Foreskin keratinocyte (primary cell): ENCODE data around the gene LARP4B.

- RAMPAGE, total RNA, result no peak
These were observed 1.8 kb upstream of the ZMYND11 start for GRCh38 chr10:133378-133916.

DNA sequence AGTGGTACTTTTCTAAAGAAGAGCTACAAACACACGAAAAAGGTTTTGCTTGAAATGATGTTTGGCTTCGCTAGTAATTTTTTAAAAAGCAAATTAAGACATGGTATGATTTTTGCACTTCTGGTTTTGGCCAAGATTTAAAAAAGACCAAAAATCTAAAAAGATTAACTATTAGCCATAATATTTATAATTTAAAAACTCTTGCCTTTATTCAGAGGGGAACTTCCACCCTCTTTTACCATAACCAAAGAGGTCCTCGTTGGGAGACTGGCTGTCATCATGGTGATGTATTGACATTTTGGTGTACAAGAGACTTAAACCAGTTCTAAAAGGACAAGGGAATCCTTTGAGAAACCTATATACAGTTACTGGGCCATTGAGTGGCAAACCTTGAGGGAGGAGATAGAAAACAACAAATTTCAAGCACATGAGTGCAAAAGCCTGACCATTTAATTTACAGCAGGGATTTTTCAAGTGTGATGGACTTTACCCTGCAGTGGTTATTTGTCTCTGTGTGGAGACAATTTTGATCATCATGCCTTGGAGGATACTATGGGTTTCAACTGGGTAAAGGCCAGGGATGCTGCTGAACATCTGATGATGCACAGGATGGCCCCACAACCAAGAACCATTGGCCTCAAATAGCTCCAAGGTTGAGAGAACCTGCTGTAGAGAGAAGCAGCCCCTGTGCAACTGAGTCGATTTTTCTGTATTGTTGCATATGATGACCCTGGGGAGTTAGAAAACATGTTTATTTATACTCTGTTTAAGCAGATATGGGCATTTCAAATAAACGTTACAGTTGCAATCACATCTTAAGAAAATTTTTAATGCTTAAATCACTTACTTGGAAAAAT, 20.5 kb downstream of the ZMYND11 start:
- RAMPAGE, total RNA, result no peak

GRCh38 chr10:490794-491542, 198.5 kb downstream of the DIP2C start:
- RAMPAGE, total RNA, result no peak

- RAMPAGE, total RNA, result no peak
These were observed 67.2 kb downstream of the DIP2C start for GRCh38 chr10:622243-622700.

GRCh38 chr10:651763-652259, 37.7 kb downstream of the DIP2C start:
- RAMPAGE, total RNA, result no peak

- RAMPAGE, total RNA, result no peak
These were observed 86.0 kb upstream of the DIP2C start for GRCh38 chr10:775357-775909.

GRCh38 chr10:784317-785308, 95.1 kb upstream of the DIP2C start:
- RAMPAGE, total RNA, result no peak

DNA sequence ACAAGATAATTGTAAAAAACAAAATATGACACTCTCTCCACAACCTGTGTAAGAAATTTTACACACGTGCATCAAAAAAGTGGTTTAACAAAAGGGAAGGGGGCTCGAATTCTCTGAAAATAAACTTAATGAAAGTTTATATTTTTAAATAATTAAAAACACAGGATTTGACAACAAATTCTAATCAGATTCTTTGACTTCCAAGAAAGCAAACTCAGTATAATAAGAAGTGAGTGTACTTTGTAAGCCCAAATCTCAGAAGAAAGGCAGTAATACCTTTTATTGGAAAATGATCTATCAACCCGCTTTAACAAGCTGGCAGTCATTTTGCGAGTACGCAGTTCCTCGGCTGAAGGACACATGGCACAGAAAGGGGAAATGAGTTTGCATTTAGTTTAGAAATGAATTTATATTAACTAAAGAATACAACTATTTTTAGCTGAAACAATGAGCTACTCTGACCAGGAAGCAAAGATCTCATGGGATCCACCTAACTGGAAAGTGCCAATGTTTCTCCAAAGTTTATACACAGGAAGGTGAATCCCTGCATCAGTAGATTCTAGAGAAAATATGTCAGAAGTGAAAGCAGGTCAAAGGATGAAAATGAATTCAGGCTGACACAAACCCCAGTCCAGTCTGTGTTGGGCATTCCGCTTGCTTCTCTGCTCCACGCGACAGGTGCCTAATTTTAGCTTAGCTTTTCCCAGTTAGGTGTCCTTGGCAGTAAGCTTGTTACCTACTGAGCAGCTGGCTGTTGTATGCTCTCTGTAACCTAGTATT, 113.0 kb downstream of the LARP4B start:
- RAMPAGE, total RNA, result no peak

DNA sequence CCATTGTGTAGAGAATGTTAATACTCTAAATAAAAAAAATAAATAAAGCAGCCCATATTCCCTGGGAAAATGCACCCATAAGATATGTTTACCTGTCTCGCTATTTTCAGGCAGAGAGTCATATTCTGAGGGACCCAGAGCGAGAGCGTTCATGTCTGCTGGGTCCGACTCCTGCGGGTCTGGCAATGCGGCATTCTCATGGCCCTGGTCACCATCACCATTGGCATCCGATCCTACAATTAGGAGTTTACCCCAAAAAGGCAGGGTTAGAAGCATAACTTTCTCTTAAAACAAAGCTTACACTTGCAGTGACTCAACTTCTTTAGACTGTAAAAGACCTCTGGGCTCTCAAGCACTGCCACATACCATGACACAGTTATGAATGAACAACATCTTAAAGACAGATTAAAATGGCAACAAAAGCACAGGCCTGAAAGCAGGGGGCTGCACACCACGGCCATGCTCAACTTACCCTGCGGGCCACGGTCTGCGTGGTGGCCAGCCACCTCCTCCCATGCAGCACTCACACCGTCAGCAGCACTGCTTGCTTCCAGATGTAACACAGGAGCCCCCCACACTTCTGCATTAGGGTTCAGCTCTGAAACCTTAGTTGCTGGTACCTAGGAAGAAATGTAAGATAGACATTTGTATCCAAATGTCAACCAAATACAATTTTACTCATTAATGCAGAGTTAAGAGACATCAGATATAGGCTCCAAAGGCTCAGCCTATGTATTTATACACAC, 67.7 kb downstream of the LARP4B start:
- RAMPAGE, total RNA, result no peak

DNA sequence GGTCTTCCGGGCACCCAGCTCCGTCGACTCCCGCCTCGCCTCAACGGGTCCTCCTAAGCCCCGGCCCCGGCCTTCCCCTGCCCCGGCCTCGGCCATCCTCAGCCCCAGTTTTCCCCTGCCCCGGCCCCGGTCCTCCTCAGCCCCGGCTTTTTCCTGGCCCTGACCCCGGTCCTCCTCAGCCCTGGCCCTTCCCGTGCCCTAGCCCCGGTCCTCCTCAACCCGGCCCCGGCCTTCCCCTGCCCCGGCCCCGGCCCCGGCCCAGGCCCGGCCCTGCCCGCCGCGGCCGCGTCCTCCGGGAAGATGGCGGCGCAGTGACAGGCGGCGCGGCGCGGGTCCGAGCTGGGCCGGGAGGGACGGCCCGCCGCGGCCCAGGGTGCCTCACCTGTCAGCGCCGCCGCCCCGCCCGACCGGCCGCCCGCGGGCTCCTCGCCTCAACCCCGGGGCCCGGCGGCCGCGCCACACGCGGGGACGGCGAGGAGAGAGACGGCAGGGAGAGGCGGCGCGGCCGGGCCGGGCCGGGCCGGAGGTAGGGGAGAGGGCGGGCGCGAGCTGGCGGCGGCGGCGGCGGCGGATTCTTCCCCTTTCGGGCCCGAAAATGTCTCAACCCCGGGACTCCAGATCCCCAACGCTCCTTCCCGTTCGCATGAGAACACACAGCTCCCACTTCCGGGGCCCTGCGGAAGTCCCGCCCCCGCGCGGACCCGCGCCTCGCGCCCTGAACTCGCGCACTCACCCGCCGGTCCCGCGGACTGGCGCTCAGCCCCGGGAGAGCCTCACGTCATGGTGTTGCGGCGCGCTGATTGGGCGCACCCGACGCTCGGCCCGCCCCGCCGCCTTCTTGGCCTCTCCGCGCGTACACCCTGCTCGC, at the start of gene LARP4B:
Gene LARP4B, minus strand, starts transcription at position 660 of the 868 bp plus-strand sequence.
- RAMPAGE, total RNA, result no peak

GRCh38 chr10:932189-932557, 668 bp upstream of the LARP4B start:
- RAMPAGE, total RNA, result no peak

DNA sequence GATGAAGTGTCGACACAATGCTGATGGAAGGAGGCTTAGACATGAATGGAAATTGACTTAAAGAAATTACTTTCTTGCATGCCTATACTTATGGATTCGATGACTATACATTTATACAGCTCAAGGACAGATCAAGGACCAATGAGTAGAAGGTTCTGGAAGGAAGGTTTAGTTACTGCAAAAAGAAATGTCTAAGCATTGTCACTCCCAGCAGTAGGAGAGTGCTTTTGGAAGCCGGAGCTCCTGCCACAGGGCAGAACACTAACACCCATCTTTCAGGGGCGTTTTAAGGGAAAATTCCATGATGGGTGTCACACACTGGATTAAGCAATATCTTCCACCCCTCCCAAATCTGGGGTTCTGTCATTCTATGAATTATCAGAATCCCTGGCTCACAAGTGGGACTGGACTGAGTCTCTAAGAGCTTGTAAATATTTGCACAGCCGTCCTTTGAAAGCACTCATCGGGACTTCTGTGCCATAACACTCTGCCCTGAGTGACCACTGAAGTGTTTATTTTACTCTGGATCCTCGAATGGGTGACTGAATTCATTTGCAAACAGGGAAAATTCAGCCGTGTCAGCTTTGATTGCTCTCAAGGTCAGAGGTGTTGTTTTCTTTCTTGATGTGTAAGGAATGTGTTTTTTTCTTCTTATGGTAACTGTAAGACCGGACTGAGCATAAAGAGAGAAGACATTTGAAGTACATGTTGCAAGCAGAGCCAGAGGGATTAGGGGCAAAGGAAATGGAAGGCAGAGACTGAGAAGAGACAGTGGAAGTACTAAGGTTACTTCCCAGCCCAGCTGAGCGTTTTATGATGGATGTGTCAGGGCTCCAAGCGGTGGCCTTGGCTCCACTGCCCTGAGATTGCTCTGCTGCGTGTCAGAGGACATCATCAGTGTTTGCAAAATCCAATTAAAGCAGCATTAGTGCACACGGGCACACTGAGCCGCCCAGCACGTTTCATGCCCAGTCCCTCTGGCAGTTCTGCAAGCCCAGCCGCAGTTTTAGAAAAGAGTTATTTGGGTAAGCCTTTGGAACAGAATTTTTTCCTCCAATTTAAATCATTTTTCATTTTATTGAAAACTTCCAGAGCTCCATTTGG, 17.8 kb upstream of the GTPBP4 start:
- RAMPAGE, total RNA, result no peak

- RAMPAGE, total RNA, result no peak
These were observed 16.6 kb upstream of the GTPBP4 start for GRCh38 chr10:971655-971936.

GRCh38 chr10:995184-995886, 7.1 kb downstream of the GTPBP4 start:
- RAMPAGE, total RNA, result no peak

DNA sequence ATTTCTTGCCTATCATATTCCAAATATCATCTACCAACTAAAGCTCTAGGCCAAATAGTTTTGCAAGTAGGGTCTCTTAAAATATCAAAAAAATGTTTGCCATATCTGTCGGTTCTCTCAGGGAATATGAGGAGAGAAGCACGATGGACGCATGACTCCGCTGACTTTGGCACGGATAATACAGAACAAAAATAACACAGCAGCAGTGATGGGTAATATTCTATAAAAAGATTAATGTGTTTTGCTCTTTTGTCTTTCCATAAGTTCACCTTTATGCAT, 889 bp upstream of the IDI2 start:
- RAMPAGE, total RNA, result no peak

- RAMPAGE, total RNA, result start-site peak on the plus strand at chr10:1056811-1056857, 25 and 21 reads in 2 replicates
These were observed 426 bp downstream of the WDR37 start for GRCh38 chr10:1056555-1057066.

DNA sequence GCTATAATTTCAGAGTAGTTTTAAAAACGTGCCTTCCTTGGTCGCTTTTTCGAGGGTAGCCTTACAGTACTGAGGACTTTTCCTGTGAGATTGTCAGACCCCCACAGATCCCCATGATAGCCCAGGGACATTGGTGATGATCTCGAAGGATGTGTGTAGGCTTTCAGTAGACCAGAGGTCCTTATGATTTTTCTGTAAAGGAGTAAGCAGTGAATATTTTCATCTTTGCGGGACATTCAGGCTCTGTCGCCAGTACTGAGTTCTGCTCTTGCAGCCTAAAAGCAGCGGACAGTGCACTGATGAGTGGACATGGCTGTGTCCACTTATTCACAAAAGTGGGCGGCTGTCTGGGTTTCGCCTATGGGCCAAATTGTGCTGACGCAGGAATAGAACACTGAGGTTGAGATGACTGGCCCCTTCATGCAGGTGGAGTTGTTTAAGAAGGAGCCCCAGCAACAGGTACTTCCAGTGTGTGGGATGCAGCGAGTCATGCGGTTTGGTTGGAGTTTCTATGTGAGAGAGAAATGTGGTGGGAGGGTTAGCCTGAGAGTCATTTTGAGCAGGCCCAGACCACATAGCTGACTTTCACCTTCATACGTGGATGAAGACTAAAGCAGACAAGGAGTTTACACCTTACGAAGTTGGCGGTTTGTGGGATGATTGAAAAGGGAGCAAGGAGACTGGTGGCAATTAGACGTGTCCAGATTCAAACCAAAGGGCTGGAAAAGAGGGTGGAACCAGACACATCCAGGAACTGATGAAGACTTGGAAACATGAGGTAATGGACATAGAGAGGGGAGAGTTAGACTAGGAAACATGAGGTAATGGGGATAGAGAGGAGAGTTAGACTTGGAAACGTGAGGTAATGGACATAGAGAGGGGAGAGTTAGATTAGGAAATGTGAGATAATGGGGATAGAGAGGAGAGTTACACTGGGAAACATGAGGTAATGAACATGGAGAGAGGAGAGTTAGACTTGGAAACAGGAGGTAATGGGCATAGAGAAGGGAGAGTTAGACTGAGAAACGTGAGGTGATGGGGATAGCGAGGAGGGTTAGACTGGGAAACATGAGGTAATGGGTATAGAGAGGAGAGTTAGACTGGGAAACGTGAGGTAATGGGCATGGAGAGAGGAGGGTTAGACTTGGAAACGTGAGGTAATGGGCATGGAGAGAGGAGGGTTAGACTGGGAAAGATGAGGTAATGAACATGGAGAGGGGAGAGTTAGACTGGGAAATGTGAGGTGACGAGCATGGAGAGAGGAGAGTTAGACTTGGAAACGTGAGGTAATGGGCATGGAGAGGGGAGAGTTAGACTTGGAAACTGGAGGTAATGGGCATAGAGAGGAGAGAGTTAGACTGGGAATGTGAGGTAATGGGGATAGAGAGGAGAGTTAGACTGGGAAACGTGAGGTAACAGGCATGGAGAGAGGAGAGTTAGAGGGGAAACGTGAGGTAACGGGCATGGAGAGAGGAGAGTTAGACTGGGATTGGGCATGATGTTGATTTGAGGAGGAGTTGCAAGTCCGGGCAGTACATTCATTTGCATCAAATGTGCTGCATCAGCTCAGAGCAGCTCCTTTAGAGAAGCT, 38.4 kb downstream of the WDR37 start:
- RAMPAGE, total RNA, result no peak

DNA sequence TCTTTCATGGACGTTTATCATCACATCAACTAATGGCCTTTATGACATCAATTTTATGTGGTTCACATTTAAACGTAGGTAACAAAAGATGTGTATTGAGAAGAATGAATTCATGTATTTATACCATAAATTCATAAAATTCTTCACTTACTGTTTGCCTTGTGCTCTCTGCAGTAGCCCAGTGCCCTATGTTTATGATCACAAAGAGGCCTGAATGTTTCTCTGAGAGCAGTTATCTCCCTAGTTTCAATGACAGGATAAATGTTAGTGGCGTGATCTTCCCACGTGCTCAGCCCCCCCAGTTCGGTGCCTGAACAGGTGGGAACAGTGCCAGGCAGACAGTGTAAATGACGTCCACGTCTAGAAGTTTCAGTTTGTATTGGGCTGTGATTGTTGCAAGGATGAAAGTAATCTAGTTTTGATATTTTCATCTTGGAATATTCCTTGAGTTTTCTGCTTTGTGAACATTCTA, 42.8 kb downstream of the WDR37 start:
- RAMPAGE, total RNA, result no peak

GRCh38 chr10:1549402-1549812, 187.9 kb downstream of the ADARB2 start:
- RAMPAGE, total RNA, result no peak

GRCh38 chr10:3036068-3036518, 31.3 kb upstream of the PFKP start:
- RAMPAGE, total RNA, result no peak